ENCODE measurements around a stretch of chr14.

DNA sequence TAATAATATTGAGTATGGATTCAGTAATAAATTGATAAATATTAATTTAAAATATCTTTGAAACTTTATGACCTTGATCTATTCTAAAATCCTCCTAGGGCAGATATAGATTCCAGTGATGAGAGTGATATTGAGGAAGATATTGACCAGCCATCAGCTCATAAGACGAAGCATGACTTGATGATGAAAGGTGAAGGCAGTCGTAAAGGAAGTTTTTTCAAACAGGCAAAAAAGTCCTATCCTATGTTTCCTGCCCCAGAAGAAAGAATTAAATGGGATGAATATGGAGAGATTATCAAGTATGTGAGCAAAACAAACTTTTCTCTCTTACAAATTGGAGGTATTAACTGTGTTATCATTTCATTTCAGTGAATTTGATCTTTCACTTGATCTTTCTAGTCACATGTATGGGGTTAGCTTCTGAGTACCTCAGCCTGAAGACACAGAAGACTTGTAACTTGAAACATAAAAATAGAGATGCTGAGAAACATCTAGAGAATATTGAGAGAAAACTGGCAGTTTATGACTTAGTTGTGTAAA is 33.3 kb downstream of the CPSF2 start:
- RRBS, result no CpG with 5 or more reads among the region's 2 CpGs

GRCh38 chr14:92532060-92533340 is 18.9 kb downstream of the RIN3 start:
- RRBS, result no CpG with 5 or more reads among the region's 13 CpGs

DNA sequence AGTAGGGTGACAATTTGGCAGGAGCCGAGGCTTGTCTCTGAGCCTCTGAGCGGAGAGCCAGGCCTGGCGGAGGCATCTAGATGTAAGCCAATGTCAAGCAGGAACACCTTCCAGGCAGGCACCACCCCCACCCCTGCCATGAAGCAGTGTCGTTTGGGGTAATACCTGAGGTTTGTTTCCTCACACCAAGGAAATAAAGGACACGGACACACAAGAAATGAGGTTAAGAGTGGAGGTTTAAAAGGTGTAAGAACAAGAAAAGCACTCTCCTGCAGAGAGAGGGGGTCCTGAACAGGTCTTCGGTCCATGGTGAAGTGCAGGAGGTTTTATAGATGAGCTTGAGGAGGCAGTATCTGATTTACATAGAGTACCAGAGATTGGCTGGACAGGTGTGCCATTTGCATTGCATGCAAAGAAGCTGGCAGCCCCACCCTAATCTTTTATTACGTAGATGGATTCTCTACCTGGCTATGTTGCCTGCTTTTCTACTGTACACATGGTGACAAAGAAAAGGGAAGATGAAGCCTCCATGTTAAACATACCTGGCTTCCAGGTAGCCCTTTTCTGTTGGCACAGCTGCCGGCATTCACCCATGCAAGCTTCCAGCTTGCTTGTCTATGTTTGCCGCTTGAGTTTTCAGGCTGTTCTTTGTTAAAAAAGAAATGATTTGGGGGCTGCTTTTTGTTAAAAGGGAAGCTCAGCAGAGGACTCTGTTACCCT is 60.5 kb downstream of the RIN3 start:
- RRBS, result no CpG with 5 or more reads among the region's 9 CpGs

- RRBS, result no CpG with 5 or more reads among the region's 12 CpGs
Measured at GRCh38 chr14:92601670-92602649, 88.4 kb downstream of the RIN3 start.

- RRBS, result no CpG with 5 or more reads among the region's 8 CpGs
Measured at GRCh38 chr14:92659693-92660411, 88.6 kb downstream of the LGMN start.

DNA sequence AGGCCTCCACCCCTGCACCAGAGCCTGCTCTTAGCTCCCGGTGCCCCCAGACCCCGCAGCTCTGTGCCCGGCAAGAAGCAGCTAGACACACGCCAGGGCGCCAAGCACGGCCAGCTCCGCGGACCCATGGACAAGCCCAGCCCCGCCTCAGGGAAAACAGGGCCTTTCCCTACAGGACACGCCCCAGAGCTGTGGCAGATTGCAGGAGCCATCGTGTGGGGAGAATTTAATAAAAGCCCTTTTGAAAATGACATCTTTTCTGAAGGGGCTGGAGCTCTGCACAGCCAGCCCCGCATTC is 59.7 kb downstream of the LGMN start:
- RRBS, result no CpG with 5 or more reads among the region's 12 CpGs

- RRBS, result no CpG with 5 or more reads among the region's 15 CpGs
Measured at GRCh38 chr14:92724285-92725196, 23.9 kb downstream of the LGMN start.

DNA sequence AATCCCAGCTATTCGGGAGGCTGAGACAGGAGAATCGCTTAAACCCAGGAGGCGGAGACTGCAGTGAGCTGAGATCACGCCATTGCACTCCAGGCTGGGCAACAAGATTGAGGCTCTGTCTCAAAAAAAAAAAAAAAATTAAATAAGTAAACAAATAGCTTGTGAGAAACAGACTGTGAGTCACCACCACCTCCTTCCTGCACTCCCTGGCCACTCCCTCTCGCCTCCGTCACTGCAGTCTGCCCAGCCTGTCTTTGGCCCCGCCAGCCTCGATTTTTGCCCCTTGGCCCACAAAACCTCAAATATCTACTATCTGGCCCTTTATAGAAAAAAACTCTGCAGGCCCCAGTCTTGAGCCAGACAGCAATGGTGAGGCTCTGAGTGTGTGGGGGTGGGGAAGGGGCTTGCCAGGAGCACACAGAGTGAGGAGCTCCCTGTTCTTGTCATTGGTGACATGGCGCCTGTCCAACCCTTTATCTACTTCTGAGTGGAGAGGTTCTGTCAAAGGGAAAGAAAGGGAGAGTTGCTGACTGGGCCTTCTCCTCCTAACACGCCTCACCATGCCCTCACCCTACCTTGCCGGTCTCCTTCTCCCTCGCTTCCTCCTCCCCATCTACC is 22.2 kb downstream of the LGMN start:
- RRBS, result no CpG with 5 or more reads among the region's 12 CpGs

DNA sequence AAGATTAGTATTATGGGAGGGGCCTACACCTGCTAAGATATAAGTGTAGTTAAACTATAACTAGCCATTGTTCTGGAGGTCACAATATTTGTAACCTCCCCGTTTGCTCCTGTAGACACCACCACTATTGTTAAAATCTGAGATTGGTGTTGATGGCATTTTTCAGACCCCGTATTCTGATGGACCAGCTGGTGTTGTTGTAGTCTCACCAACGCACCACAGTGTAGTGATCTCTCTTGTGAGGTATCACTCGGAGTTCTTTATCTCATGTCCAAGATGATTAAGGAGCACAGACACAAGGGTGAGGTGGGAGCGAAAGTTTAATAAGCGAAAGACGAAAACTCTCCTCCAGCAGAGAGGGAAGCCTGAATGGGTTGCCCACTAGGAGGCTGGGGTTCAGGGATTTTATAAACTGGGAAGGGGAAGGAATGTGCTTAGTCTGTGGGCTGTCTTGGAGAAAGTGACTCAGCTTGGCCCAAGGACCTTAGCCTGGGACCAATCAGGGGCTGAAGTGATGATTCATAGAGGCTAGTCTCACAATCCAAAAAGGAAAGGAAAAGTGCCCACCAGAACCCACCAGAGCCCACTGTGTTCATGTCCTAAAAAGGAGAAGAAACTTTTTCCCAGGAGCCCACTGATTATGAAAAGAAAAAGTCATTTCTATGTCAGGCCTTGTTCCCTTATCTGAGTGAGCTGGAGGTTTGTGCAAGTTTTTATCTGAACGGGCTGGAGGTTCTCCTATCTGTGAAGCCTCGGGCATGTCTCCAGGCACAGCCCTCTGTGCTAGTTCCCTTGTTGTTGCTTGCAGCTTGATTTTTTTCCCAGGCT is 8.5 kb upstream of the GOLGA5 start:
- RRBS, result no CpG with 5 or more reads among the region's 9 CpGs

GRCh38 chr14:92984788-92985323 is 61.9 kb downstream of the CHGA start:
- RRBS, result no CpG with 5 or more reads among the region's 7 CpGs

- RRBS, result no CpG with 5 or more reads among the region's 9 CpGs
Measured at GRCh38 chr14:93043245-93043964, 72.3 kb downstream of the ITPK1 start.

GRCh38 chr14:93113178-93114247 is 2.2 kb downstream of the ITPK1 start:
- RRBS, result no CpG with 5 or more reads among the region's 20 CpGs

DNA sequence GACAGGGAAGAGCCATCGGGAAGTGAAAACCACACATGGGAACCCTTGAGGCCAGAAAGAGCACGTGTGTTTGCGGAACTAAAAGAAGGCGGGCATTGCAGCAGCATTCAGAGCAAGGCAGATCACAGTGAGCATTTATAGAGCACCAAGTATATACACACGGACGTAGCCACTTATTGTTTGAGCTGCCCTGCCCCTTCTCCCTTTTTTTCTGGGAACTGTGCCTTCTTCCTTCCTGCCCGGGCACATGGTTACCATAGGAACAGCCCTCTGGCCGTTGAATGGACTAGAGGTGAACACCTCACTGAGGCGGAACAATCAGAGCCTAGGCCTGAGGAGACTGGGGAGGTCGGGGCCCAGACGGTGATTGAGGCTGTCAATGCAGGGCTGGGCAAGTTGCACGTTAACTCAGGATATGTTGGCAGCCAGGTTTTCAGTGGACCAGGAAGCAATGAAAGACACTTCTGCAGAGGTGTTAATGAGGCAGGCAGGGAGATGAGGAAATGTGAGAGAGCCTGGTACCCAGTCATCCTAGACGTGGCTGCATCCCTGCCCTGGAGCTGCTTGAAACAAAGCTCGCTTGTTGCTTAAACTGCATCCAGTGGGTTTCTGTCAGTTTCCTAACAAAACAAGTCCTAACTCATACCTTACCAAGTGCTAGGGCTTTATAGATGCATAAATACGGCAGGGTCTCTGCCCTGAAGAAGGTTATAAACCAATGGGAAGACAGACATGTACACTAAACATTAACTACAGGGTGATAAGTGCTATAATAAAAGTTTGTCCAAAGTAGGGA is 34.2 kb downstream of the MOAP1 start:
- RRBS, result no CpG with 5 or more reads among the region's 15 CpGs

GRCh38 chr14:93218341-93218926 is 11.4 kb downstream of the UBR7 start:
- RRBS, result no CpG with 5 or more reads among the region's 10 CpGs

DNA sequence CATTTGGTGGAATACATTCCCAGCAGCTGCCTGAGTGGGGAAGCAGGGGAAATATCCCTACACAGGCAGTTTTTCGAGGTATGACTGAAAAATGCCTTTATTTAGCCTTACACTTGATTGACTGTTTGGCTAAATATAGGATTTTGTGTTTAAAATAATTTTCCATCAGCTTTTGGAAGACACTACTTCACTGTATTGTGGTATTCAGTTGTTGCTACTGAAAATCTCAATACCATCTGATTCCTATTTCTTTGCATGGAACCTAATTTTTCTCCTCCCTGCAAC is 45.0 kb downstream of the BTBD7 start:
- RRBS, result no CpG with 5 or more reads among the region's 1 CpG

DNA sequence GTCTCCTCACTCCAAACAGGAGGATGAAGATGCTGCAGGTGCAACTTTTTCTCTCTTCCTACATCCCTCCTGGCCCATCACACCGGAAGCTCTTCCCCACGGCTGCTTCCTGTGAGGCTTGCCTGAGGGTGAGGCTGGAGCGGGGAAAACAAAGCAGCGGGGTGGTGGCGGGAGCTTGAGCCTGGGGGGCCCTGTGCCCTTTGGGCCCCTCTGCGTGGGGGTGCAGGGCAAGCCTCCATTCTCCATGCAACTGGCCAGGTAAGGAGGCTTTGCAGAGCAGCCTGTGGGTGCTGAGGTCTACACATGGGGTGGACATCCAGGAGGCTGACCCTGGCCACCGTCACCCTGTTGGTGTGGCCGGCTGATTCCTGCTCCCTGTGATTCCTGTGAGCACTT is 70.7 kb downstream of the PRIMA1 start:
- RRBS, result 9% methylated on average over 1 of the region's 8 CpGs

- RRBS, result no CpG with 5 or more reads among the region's 27 CpGs
Measured at GRCh38 chr14:93759458-93760481, 28.5 kb downstream of the PRIMA1 start.

GRCh38 chr14:93787419-93787993 is 779 bp downstream of the PRIMA1 start:
- RRBS, result 62% methylated on average over 8 of the region's 39 CpGs

- RRBS, result no CpG with 5 or more reads among the region's 18 CpGs
Measured at GRCh38 chr14:93925994-93926571, 1.1 kb upstream of the FAM181A start.

All from AG04449 (cell line).